Breast (tissue), 4 donors: ENCODE data around the genes MAGOH and DIO1.

GRCh38 chr1:53047839-53048528 lies 14.0 kb upstream of the PODN start:
- PRO-cap, 3 experiments, result no peak in any of the 3 experiments
- RRBS, result no CpG with 5 or more reads among the region's 5 CpGs

GRCh38 chr1:53094573-53095243 lies 32.7 kb downstream of the PODN start:
- PRO-cap, 3 experiments, result no peak in any of the 3 experiments
- RRBS, result no CpG with 5 or more reads among the region's 24 CpGs

DNA sequence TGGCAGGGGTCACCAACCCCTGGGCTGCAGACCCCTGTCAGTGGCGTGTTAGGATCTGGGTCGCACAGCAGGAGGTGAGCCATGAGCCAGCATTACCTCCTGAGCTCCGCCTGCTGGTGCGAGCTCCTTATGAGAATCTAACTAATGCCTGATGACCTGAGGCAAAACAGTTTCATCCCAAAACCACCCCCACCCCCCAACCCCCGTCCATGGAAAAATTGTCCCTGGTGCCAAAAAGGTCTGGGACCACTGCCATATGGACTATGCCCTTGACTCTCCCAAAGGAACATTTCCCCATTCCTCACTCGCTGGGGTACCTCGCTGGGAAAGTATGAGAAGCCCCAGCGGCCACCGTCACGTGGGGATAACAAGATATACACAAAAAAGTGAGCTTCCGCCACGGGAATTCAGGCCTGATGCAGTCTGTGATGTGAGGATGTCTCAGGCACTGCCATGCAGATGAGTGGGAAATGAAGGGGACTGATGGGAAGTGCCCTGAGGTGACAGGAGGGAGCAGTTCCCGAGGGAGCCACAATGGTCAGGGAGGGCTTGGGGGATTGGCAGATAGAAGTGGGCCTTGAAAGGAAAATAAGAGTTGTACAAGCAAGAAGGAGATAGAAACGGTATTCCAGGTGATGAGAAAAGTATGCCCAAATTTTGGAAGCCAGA lies 6.3 kb upstream of the CPT2 start:
- PRO-cap, 3 experiments, result no peak in any of the 3 experiments
- RRBS, result no CpG with 5 or more reads among the region's 14 CpGs

GRCh38 chr1:53238109-53238395 lies 266 bp downstream of the MAGOH start:
- PRO-cap, 3 experiments, result no peak in any of the 3 experiments
- RRBS, result no CpG with 5 or more reads among the region's 18 CpGs

- PRO-cap, 3 experiments, result peak in 3 of 3 experiments; most common plus-strand start chr1:53238595 (in 3); most common minus-strand start chr1:53238518 (in 3)
- RRBS, result under 1% methylated on average over 7 of the region's 52 CpGs
These were observed at the start of gene MAGOH for GRCh38 chr1:53238396-53239245. TSS of gene MAGOH (minus strand) at chr1:53238518.

GRCh38 chr1:53294514-53295018 lies 33.3 kb downstream of the LRP8 start:
- PRO-cap, 3 experiments, result no peak in any of the 3 experiments
- RRBS, result no CpG with 5 or more reads among the region's 12 CpGs

DNA sequence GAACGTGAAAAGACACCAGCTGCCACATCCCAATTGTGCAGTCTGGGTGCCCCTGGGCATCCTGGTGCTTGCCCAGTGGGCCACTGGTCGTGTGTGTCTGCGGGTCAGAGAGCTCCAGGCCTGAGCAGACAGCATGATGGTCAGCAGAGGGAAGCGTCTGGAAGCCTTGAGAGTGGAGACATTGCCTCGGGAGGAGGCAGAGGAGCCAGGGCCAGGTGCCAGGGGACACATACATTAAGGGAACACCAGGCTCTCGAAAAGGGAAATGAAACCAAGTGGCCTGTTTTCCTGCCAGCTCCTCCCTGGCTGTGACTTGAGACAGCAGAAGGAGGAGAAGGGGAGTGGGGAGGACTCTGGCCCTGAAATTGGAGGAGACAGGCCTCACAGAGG lies 62.3 kb upstream of the LRP8 start:
- PRO-cap, 3 experiments, result no peak in any of the 3 experiments
- RRBS, result no CpG with 5 or more reads among the region's 6 CpGs

DNA sequence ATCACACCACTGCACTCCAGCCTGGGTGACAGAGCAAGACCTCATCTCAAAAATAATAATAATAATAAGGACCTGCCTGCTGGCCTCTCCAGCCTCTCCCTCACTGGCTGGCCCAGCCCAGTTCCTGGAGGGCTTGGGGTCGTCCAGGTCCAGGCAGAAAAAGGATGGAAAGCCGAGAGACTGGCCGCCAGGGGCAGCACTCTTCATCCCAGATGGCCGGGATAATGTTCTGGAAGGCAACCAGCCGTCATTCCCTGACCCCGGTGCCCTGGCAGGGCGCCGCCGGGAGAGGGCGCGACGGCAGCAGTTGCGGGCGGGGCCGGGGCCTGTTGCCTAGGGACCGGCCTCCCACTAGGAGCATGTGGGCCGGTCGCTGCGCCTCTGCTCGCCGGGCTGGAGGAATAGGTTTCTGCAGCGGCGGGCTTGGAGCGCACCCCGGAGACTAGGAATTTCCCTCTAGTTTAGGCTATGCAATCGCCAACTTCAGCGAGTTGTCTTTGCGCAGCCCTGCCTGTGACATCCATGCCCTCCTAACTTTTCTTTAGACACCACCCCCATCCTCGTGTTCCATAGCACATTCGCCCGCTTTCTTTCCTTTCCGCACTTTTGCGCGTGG lies 10.9 kb downstream of the DMRTB1 start:
- PRO-cap, 3 experiments, result no peak in any of the 3 experiments
- RRBS, result 21% methylated on average over 16 of the region's 34 CpGs

DNA sequence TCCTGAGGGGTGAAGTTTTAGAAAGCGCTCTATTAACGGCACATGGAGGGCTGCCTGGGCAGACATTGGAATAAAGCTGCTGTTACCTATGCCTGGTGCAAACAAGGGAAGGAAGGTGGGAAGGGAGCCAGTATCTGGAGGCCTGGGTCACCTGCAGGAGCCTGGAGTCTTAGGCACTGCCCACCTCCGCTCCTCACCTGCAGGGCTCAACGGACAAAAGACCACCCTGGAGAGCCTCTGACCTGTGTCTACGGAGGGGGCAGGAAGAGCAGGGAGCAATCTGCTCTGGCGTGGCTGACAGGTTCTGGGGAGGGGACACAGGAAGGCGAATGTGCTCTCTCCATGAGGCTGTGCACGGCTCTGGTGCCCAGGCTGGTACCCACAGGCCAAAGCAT lies 69.9 kb downstream of the DMRTB1 start:
- PRO-cap, 3 experiments, result no peak in any of the 3 experiments
- RRBS, result no CpG with 5 or more reads among the region's 8 CpGs

- PRO-cap, 3 experiments, result no peak in any of the 3 experiments
- RRBS, result no CpG with 5 or more reads among the region's 2 CpGs
These were observed 42.1 kb downstream of the NDC1 start for GRCh38 chr1:53795943-53796407.

DNA sequence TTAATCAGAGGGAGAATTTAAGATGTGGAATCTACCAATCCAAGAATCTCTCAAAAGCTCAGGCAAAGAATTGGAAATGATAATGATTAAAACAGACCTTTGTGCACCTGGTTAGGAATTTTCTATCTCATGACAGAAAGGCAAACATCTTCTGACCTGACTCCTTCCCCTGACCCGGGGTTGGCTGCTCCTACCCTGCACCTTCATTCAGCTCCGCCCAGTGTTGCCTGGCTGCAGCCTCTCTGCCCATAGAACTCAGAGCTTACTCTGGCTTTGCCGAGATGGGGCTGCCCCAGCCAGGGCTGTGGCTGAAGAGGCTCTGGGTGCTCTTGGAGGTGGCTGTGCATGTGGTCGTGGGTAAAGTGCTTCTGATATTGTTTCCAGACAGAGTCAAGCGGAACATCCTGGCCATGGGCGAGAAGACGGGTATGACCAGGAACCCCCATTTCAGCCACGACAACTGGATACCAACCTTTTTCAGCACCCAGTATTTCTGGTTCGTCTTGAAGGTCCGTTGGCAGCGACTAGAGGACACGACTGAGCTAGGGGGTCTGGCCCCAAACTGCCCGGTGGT lies at the start of gene DIO1:
DIO1 (plus strand) TSS at position 258 of the 574 bp plus-strand sequence.
- PRO-cap, 3 experiments, result no peak in any of the 3 experiments
- RRBS, result no CpG with 5 or more reads among the region's 13 CpGs

- PRO-cap, 3 experiments, result no peak in any of the 3 experiments
These were observed 11.0 kb downstream of the LRRC42 start for GRCh38 chr1:53957085-53957526.

DNA sequence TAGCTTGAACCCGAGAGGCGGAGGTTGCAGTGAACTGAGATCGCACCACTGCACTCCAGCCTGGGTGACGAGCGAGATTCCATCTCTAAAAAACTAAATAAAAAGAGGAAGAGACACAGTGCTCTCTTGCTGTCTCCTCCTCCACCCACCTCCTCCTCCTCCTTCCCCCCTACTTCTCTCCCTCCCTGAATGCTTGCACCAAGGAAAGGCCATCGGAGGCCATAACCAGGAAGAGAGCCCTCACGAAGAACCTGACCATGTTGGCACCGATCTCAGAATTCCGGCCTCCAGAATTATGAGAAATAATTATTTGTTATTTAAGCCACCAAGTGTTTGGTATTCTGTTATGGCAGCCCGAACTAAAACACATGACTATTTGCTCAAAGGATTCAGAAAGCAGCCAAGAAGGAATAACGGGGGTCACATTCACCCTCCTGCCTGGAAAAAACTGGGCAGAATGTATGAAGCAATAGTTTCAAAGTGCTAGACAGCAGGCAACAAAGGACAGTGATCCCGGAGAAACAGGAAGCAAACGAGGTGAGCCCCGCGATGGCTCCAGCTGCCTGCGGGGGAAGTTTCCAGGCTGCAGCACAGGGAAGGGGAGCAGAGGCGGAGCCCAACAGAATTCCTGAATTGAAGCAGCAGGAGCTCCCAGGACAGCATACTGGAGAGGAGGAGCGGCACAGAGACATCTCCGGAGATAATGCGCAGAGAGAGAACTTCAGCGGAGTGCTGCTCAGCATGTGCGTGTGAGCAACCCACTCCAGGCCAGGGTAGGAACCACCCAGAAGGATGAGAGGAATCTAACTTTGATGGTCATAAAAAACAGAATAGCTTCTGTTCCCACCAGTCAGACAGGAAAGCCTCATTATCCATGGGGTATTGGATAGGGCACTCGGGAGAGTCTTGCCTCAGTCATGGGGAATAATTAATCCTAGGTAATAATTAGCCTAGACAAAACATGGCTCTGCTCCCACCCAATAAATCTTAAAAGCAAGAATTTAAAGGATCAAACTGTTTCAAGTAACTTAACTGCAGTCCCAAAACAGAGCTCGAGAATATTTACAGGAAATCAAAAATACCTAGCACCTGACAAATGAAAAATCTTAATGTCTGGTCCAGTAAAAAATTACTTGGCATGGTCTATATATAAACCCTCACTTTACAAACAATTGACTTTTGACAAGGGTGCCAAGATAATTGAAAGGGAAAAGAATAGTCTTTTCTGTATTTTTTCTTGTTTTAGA lies 35.5 kb downstream of the LDLRAD1 start:
- PRO-cap, 3 experiments, result peak in 2 of 3 experiments; most common plus-strand start position 662 of the sequence (in 2); most common minus-strand start position 551 of the sequence (in 1)
- RRBS, result no CpG with 5 or more reads among the region's 24 CpGs

DNA sequence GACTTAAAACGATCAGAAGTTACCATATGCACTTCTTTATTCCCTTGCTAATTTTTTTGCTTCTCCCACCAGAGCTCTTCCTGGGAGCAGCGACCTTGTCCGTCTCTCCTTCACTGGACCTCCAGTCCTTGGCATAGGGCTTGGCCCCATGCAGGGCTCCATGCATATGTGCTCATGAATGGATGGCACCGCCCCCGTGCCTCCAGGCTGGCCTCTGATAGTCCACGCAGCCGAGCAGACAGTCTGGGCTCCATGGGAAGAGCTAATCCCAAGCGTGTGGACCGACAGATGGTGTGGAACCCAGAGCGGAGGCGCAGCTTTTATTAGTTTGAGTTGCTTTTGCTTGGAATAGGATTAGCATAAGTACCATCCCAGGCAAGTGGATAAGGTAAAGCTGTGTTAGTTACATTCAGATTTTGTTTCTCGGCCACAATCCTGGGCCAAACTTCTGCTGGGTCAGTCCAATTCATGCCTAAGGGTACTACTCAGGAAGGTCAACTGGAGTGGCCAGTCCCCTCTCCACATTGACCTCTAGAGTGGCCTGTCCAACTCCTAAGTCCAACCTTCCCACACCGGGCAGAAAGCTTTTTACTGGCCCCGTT lies 41.7 kb downstream of the CDCP2 start:
- PRO-cap, 3 experiments, result no peak in any of the 3 experiments
- RRBS, result no CpG with 5 or more reads among the region's 14 CpGs

- PRO-cap, 3 experiments, result no peak in any of the 3 experiments
- RRBS, result 2% methylated on average over 10 of the region's 61 CpGs
These were observed 31.5 kb downstream of the CDCP2 start for GRCh38 chr1:54120917-54122151.

DNA sequence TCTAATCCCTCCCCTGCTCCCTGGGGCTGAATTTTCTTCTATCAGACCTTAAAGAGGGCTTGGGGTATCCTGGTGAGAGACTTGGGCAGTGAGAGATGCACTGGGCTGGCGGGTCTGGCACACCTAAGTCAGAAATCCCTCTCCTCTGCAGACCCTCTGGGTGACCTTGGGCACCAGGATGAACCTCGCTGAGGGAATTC lies 30.3 kb downstream of the CDCP2 start:
- PRO-cap, 3 experiments, result no peak in any of the 3 experiments
- RRBS, result no CpG with 5 or more reads among the region's 2 CpGs

DNA sequence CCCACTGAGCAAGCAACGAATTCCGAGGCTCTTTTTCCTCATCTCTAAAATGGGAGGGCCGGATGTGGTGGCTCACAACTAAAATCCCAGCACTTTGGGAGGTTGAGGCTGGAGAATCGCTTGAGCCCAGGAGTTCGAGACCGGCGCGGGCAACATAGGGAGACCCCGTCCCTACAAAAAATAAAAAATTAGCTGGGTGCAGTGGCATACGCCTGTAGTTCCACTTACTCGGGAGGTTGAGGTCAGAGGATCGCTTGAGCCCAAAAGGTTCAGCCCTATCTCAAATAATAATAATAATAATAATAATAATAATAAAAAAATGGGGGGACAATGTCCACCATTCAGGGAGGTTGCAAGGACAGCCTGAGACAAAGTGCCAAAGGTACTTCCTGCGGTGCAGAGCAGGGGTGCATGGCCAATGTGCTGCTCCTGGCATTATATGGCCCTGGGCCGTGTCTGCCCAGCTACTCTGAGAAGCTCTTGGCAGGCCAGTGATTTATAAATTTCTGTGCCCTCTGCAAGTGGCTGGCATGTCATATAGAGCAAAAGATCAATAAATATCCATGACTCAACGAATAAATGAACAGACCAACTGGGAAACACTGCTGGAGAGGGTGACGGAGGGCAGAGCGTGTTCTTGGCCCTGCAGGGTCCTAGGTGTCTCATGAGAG lies 81.9 kb downstream of the MRPL37 start:
- PRO-cap, 3 experiments, result no peak in any of the 3 experiments
- RRBS, result no CpG with 5 or more reads among the region's 17 CpGs

GRCh38 chr1:54329230-54330142 lies 129.5 kb downstream of the MRPL37 start:
- PRO-cap, 3 experiments, result no peak in any of the 3 experiments
- RRBS, result no CpG with 5 or more reads among the region's 8 CpGs

DNA sequence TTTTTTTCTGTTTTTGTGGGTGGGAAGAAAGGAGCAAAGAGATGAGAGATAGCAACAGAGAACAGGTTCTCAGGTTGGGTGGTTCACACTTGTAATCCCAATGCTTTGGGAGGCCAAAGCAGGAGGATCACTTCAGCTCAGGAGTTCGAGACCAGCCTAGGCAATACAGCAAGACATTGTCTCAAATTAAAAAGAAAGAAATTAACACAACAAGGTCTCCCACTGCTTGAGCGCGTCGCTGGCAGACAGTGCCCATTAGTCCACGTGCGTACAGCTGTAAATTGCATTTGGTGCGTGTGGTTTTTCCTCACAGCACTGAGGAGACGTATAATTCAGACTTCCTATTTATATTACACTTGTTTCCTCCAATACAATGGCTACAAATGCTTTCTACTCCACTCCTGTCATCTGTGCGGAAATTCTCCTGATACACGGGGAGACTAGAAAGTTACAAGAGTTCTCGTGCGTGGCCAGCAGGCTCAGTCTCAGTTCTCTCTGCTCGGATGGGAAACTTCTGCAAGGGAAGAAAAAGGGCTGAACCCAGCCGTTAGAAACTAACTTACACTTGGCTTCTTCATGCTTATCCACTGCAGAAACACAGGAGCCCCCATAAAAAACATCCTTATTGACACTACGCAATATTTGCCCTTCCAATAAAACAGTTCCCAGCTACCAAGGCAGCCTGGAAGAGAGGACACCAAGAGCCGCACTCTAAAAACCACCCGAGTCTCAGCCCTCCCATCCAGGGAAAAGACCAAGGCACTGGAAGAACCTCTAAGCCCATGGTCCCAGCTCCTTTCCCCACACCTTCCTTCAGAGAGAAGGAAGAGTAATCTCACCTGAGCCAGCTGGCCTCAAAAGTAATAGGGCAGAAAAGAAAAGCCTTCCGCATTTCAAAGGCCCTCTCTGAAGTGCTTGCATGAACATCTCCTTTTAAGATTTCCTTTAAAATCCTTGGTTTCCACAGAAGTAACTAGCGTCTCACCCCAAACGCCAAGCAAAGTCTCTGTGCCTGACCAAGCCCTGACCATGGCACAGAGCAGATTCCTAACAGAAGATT lies 145.0 kb downstream of the MRPL37 start:
- PRO-cap, 3 experiments, result no peak in any of the 3 experiments
- RRBS, result no CpG with 5 or more reads among the region's 20 CpGs

- PRO-cap, 3 experiments, result no peak in any of the 3 experiments
- RRBS, result no CpG with 5 or more reads among the region's 6 CpGs
These were observed 163.2 kb upstream of the ACOT11 start for GRCh38 chr1:54384629-54385416.